Brain (tissue), 1 donor: ENCODE measurements around the gene KDM1B.

DNA sequence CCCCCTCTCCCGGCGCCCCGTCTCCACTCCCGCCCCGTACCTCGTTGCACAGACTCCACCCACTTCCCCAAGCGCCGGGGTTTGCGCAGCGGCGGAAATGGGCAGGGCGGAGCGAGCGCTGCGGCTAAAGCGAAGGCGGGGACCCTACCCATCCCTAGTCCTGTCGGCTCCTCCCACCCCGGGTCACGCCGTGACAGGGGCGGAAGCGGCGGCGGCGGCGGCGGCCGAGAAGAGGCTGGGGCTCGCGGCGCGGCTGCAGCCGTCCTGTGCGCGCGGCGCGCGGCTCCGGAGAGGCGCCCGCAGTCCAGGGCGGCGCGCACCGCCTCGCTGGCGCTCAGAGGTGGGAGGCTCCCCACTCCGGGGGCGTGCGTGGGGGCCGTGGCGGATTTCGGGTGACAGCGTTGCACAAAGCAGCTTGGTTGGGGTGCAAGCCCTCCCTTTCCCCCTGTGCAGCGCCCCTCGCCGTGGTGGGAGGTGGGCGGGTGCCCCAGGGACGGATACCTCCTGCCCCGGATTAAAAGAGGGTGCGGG, at the start of gene KDM1B:
Gene KDM1B, plus strand, starts transcription at position 191 of the 531 bp plus-strand sequence.
- RRBS = 1% methylated on average over 39 of the region's 63 CpGs

GRCh38 chr6:18249350-18249549, 15.1 kb downstream of the DEK start:
- RRBS = no CpG with 5 or more reads among the region's 2 CpGs

DNA sequence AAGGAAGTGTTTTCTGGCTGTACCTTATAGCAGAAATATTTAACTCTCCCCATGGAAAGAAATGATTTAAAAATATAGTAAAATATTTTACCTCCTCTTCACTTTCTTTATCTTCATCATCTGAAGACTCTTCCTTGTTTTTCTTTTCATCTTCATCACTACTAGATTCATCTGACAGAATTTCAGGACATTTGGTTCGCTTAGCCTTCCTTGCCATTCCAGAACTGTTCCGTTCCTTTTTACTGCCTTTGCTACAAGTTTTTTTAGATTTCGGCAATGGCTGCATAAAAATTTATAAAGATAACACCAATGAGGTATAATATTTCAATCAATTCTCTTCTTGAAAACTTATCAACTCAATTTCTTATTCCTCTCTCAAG, 14.8 kb downstream of the DEK start:
- RRBS = no CpG with 5 or more reads among the region's 3 CpGs

DNA sequence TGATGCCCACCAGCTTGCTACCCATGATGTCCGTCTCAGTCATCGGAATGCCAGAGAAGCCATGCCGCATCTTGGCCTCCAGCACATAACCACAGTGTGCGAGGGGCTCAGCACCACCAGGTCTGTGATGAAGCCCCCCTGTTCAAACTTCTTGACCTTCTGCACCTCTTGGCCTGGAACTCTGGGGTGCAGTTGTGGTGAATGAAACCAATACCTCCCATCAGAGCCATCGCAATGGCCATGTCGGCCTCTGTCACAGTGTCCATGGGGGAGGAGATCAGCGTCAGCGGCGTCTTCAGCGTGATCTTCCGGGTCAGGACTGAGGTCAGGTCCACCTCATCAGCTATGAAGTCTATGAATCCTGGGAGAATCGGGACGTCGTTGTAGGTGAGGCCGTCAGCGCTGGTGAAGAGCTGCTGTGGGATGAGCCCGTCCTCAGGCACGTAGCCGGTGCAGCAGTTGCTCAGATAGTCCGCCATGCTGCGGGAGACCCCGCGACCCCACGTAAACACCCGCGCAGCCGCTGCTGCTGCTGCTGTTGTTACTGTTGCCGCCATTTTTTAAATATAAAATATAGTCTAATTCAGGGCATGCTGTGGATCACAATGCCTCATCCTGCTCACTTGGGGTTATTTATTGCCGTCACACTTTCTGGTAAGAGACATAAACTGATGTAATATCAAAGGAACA, 18.8 kb upstream of the RNF144B start:
- RRBS = no CpG with 5 or more reads among the region's 29 CpGs

GRCh38 chr6:18501571-18502189, 114.5 kb downstream of the RNF144B start:
- RRBS = no CpG with 5 or more reads among the region's 5 CpGs

DNA sequence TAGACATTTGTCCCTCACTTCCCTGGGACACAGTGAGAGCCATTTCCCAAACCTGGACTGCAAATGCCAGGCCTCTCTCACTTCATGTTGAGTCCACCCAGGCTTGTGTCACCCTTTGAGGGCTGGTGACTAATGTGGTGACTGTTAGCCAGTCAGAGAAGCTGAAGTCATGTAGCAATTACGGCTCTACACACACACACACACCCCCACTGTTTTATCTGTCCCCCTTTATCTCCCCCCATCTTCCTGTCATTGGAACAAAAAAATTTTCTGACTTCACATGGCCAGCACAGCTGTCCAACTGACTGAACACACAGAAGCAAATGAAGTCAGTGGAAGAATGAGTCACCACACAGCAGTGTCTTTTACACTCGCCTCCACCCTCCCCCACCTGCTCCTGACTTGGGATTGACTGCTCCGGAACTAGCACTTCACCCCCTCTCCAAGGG, 197.9 kb downstream of the RNF144B start:
- RRBS = no CpG with 5 or more reads among the region's 3 CpGs

DNA sequence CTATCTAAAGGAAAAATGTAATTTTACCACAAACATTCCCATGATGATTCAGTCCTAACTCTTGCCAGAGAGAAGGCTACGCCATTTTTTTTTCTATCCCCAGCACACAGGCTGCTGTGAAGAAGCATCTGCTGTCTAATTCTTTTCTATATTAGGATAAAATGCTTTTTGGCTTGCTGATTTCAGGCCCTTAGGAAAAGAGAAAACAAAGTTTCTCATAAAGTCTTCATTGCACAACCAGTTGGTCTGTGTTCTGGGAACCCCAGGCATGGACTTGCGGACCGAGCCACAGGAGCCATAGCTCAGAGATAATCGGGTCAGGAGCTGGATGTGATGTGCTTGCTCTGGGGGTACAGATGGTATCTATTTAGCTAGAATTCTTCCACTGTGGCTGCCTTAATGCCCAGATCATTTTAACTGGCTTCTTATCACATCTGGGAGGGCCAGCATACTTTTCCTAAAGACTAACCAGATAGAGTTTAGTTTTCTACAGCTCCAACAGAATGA, 683.7 kb upstream of the ID4 start:
- RRBS = no CpG with 5 or more reads among the region's 4 CpGs

- RRBS = no CpG with 5 or more reads among the region's 8 CpGs
Observed at GRCh38 chr6:20417598-20418250, 16.0 kb downstream of the E2F3 start.

- RRBS = no CpG with 5 or more reads among the region's 20 CpGs
Observed at GRCh38 chr6:20479086-20480253, 54.8 kb upstream of the CDKAL1 start.

DNA sequence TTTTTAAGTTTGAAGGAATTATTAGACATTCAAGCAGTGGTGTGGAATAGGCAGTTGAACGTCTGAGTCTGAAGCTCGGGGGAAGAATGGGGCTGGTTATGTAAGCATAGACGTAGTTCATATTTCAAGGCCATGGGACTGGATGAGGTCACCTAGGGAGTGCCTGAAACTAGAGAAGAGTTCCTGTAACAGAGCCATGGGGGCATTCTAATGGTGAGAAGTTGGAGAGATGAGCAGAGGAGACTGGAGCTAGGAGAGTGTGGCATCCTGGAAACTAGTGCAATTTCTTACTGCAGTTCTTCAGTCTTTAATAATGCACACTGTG, 6.5 kb downstream of the CDKAL1 start:
- RRBS = no CpG with 5 or more reads among the region's 3 CpGs

DNA sequence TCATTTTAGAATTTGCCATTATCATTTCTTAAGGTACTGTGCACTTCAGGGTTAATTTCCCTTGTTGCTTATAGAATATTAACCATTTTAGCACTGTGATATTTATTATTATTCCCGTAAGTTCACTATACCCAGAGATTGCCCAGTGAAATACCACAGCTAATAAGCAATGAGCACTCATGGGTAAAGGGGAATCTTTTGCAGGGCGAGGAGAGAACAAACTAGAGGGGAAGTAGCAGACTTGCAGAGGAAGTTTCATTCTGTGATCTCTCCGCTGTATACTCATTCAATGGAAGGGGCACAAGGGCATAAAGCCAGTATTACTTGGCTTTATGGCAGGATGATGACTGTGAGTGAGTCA, 471.4 kb downstream of the CDKAL1 start:
- RRBS = no CpG with 5 or more reads among the region's 3 CpGs

DNA sequence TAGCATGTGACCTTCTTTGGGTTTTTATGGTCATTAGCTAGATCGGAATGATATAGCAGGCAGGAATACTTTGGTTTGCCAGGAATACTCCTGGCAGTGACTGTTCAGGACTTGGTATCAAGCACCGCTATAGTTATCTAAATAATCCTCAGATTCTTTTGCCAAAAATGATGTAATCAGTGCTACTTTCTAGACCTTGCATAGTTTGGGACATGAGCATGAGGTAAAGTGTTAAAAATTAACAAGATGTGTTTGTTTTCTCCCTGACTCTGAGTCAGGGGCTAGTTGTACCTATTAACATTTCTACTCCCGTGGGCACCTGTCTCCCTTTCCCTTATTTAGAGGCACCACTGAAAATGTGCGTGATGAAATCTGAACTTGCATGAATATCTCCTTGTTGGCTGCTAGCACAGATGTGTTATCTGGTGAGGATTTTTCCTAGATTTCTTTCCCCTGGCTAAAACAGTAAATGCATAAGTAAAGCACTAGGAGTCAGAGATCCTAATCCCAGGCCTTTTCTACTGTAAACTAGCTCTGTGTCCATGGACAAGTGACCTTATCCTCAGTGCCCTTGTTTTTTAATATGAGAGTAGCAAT, 511.0 kb downstream of the CDKAL1 start:
- RRBS = no CpG with 5 or more reads among the region's 4 CpGs

DNA sequence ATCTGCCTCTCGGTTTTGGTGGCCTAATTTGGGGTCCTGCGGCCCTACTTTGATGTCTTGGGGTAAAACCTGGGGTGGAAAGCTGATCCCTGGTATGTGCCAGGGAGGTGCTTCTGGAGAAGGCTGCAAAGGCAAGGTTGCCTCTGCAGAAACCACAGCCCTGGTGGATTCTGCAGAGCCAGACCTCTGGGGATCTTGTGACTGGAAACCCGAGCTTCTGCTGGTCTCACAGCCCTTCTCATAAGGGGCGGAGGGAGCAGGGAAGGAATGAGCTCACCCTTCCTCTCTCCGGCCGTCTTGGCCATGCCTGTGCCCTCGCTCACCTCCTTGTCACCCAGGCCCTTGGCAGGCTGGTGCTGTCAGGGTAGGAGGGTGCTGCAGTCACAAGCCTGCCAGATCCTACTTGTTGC, 245.2 kb upstream of the SOX4 start:
- RRBS = no CpG with 5 or more reads among the region's 7 CpGs

- RRBS = 2% methylated on average over 2 of the region's 5 CpGs
Observed at GRCh38 chr6:21589114-21589247, 4.6 kb upstream of the SOX4 start.

DNA sequence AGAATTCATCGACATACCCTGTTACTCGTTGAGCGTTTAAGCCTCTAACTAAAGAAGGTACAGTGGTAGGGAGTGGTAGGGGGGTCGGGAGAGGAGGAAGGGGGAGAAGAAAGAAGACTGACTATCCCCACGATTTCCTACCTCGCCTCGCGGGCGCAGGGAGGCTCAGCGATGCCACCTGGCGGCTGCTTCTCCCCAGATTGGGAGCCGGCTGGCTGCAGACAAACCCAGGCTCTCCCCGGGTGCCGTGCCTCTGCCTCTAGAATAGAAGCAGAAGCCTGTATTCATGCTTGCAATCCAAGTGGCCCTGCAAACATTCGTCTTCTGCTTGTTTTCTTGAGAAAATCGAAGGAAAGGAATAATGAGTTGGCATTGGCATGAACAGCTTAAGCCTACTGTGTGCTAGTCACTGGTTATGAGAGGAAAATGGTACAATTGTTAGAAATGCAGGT, 4.3 kb upstream of the SOX4 start:
- RRBS = no CpG with 5 or more reads among the region's 16 CpGs

DNA sequence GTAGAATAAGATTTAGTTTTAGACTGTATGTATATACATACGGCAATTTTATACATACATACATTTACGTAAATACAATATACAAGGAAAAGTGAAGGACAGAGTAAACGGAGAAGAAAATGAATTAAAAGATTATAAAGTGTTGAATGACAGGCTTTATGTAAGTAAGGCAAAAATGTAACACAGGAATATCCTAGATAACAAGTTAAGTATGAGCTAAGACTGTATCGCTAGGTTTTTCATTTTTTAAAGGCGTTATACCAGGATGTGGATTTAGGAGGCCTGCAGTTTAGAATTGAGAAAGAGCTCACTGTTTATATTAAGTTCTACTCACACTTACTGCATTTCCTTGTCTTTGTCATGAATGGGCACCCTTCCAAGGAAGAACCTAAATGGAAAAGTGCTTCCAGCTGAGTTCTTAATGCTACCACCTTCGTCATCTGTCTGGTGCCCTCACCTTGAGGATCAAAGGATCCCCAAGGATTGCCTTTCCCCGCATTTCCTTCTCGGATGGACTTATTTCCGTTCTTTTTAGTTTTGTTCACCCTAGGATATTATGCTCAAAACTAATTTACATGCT, 148.7 kb downstream of the SOX4 start:
- RRBS = no CpG with 5 or more reads among the region's 9 CpGs

DNA sequence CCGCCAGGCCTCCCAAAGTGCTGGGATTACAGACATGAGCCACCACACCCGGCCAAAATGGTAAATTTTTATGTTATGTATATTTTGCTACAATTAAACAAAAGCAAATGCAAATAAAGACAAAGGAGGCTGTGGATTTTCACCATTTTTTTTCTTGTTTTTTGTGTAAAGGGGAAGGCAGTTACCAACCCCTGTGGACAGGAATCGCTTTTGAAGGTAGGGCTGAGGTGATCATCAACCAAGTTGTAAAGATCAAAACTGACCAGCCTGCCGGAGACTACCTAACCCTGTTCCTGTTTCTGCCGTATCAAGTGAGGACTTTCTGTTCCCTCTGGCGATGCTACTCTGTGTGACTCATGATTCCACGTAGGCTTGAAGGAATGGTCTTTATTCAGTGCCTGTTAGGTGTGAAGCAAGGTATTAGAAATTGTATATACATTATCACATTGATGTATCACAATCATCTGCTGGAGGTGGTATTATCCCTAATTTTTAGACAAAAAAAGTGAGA, 161.3 kb downstream of the SOX4 start:
- RRBS = no CpG with 5 or more reads among the region's 7 CpGs

DNA sequence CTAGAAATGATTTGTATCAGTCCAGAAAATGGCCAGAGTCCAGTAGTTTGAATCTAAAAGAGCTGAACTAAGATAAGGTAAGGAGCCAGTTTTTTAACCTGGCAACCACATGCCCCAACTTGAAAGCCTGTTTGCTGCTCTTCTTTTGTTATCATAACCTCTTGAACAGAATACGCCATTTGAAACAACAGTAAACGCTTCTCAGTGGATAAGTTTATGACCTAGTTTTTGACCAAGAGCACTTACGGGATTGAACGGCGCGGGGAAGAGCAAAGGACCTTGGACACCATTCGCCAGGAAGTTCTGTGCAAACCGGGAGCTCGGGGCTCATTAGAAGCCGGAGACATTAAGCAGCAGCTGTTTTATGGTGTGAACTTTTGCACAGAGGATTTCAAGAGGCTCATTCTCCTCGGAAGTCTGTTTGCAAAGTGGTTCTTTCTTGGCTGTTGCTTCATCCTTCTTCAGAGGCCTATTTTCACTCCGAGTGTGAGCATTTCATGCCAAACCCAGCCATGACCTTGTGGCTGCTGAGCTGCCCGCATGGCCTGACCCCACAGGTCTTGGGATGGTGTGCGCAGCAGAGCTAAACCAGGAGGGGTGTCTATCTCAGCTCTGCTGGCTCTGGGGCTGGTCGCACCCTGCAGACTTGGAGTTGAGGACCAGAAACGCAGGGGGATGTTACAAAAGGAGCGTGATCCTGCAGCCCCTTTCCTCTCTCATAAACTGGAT, 215.2 kb downstream of the SOX4 start:
- RRBS = no CpG with 5 or more reads among the region's 17 CpGs

- RRBS = no CpG with 5 or more reads among the region's 4 CpGs
Observed at GRCh38 chr6:21844907-21845527, 251.5 kb downstream of the SOX4 start.

DNA sequence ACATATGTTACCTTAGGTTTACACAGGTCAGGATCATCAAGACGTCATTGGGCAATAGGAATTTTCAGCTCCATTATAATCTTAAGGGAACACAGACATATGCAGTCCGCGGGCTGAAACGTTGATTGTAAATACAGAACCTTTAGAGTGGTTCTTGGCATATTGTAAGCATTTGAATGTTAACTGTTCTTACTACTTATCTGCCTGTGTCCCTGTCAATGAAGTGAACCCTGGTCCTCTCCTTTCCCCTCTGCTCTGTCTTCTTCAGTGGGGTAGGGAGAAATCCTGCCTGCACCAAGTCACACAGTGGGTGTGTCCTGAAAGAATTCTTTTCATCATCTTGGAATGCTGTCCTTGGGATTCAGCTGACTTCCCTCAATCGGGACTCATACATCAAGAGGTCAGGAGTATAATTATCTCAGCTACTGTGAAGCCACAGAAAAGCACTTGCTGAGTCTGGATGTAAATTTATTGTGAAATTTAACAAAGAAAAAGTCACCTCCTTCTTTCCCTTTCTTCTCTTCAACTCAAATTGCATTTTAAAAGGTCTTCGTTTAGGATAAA, 328.5 kb downstream of the SOX4 start:
- RRBS = no CpG with 5 or more reads among the region's 6 CpGs